Fallopian tube (tissue), 1 donor: ENCODE results near the genes METTL14, C4orf3, PRDM5 and EXOSC9.

DNA sequence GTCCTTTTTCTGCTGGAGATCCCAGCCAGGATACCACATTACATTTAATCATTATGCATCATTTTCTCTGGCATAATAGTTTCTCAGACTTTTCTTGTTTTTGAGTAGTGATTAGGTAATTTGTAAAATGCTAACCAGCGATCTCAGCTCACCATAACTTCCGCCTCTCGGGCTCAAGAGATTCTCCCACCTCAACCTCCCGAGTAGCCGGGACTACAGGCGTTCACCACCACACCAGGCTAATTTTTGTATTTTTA lies 74.8 kb downstream of the PRSS12 start:
- PRO-cap, result no peak

DNA sequence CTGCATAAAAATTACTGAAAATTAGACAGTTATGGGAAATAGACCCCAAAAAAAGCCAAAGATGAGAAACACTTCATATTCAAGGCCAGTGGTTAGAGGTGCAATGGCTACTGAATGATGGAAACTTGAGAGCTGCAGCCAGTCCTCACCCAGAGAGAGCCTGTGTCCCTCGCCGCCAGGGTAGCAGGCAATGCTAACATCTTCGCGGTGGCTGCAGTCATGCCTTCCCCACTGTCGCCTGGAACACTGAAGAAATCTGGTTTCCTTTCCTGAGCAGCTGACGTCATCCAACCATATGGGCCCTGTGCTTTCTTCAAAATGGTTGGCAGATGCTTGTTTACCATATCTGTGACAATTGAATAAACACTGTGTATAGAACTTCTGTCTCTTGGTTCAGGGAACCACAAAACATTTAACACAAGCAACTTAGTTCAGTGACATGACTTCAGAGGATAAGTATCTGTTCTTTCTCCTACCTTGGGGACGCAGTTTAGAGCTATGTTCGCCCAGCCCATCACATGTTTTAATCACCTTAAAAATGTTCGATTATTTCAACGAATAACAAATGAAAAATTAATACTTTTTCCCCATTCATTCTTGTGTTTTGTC lies 39.6 kb downstream of the PRSS12 start:
- PRO-cap, result no peak

GRCh38 chr4:118345570-118346347 lies 7.0 kb downstream of the PRSS12 start:
- PRO-cap, result no peak

- PRO-cap, result bidirectional peak, plus-strand start at chr4:118685400, minus-strand start at chr4:118685285; bidirectional peak, plus-strand start at chr4:118685670, minus-strand start at chr4:118685622
These were observed at the start of gene METTL14 for GRCh38 chr4:118685114-118686097. Gene METTL14 (plus strand): TSS chr4:118685392.

DNA sequence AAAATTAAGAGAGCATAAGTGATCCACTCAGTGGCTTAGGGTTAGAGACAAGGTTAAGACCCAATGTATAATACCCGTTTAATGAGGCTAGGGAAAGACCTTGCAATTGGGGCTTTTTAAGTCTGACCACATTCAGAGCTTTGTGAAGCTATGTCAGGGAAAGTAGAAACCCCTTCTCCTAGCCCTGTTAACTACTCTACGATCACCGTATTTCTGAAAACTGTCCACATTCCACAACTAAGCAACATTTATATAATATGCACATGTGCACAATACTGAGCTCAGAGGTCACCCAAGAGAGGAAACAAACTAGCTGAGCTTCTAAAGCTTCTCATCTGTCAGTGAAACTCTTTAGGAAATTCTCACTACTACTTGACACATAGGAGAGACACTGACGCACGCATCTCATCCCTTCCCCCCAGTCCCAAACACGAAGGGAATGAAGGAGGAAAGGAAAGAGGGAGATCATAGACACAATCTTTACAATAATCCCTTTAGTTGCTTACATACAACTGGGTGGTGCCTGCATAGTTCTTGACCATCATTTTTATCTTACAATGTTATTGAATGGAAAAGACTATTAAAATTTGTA lies 56.2 kb downstream of the METTL14 start:
- PRO-cap, result no peak

- PRO-cap, result no peak
These were observed 29.6 kb downstream of the SYNPO2 start for GRCh38 chr4:118918180-118918819.

GRCh38 chr4:118920263-118920827 lies 31.7 kb downstream of the SYNPO2 start:
- PRO-cap, result no peak

GRCh38 chr4:118968743-118969040 lies 80.0 kb downstream of the SYNPO2 start:
- PRO-cap, result no peak

GRCh38 chr4:119027790-119028200 lies 107.8 kb upstream of the MYOZ2 start:
- PRO-cap, result no peak

DNA sequence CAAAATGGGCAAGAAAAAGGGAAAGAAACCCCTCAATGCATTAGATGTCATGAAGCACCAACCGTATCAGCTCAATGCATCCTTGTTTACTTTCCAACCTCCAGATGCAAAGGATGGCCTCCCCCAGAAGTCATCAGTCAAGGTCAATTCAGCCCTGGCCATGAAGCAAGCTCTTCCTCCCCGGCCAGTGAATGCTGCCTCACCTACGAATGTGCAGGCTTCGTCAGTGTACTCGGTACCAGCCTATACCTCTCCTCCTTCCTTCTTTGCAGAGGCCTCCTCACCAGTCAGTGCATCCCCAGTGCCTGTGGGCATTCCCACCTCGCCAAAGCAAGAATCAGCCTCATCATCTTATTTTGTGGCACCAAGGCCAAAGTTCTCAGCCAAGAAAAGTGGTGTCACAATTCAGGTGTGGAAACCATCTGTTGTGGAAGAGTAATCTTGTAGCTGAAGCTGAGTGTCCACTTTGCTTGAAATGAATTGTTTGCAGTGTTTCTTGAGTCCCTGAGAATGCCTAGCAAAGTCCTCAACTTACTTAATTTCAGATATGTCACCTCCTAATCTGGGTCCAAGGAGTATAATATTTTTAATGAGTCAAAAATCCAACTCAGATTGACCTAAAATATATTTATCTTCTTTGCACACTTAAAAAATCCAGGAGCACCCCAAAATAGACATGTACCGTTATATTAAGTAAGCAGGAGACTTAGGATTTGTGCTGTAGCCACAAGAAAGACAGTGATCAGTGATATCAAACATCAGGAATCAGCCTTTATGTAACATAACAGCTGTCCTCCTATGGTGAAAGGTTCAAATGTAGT lies 103.8 kb upstream of the MYOZ2 start:
- PRO-cap, result no peak

- PRO-cap, result no peak
These were observed 54.7 kb upstream of the MYOZ2 start for GRCh38 chr4:119080815-119081499.

GRCh38 chr4:119137924-119138604 lies 2.4 kb downstream of the MYOZ2 start:
- PRO-cap, result no peak

GRCh38 chr4:119148912-119149865 lies 13.6 kb downstream of the MYOZ2 start:
- PRO-cap, result unidirectional peak, plus-strand start at chr4:119149397

- PRO-cap, result bidirectional peak, plus-strand start at chr4:119300170, minus-strand start at chr4:119300215; bidirectional peak, plus-strand start at chr4:119300713, minus-strand start at chr4:119300554
These were observed at the start of gene C4orf3 for GRCh38 chr4:119300012-119301005. Gene C4orf3 (minus strand): TSS chr4:119300645.

DNA sequence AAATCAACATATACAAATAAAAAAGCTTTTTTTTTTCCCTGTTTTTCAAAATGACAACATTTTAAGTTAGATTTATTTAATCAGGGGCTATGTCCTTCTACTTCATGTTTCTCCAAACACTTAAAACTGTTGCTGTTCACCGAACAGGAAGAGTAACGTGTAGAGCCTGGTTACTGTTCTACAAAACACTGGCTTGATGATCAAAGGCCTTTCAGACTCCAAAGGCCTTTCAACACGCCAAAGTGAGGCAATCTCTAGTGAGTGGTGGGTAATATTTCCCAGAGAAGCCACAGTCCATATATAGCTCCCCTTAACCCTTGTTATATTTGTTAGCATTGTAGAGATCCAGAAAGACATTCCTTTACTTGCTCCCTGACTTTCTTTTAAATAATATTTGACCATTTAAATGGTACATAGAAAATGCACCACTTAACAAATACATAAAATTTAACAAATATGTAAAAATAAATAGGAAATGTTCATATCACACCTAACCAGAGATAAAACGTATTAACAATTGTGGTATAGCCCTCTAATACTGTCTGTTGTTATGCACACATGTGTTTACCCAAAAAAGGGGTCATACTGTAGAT lies 49.4 kb upstream of the FABP2 start:
- PRO-cap, result no peak

DNA sequence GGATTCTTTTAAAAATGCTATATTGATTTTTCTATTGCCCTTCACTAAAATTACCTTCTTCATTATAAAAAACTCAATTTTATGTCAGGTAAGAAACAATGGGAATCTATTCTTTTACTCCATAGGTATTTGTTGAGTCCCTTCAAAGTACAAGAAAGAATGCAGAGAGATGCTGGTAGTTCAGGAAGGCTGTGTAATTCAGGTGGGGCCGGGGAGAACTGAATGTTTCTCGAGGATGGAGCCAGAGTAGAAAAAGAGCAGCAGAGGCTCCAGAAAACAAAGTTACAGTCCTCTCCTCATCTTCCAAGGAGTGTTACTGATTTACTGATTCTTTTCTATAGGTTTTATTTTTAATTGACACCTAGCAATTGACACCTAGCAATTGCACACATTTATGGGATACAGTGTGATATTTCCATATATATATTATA lies 137.7 kb downstream of the PDE5A start:
- PRO-cap, result no peak

DNA sequence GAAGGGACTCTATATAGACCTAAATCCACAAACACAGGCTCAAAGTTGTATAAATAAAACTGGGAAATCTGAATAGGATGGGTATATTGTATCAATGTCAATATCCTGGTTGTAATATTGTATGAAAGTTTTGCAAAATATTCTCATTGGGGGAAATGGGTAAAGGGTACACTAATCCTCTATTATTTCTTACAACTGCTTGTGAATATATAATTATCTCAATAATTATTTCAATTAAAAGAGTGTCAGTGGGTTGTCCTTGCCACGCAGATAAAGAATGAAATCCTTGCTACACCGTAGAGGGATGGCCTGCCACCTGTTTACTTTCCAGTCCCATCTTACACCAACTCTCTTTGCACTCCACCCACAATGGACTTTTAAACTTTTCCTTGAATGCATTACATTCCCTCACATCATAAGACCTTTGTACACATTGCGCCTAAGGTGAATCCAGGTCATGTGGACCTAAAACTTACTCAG lies 78.6 kb upstream of the PDE5A start:
- PRO-cap, result no peak

DNA sequence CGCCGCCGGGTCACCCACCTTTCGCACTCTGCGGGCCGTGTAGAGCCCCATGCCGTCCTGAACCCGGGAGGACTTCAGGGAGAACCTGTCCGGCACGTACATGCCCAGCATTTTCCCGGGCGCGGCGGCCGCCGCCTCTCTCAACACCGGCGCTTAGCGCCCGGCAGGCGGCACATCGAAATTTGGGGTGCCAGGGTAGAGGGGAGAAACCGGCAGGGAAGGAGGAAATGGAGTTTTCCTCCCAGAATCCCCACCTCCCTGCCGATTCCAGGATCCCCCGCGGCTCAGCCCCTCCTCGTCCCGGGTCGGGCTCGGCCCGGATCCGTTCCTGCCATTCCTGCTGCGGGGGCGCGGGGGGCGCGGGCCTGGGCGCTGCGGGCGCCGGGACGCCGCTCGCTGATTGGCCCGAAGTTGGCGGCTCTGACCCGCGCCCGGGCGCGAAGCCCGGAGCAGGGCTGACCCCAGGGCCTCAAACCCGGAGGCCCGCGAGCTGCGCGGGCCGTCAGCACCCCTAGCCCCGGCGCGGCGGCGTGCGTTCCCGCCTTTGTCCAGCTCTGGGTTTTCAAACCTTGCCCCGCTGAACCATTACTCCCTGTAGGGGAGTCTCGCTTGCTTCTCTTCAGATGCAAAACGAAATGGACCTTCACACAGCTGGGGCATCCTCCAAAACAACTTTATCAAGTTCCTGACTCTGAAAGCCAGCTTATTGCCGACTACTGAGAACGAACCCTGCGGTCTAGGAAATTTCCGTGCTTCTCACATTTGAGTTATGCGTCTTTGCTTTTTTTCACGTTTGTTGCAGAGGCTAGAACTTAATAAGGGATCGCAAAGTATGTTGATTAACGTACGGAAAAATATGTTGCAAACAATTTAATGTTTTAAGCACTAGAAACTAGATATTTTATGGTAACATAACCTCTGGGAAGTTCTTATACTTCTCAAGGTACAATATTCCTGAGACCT lies at the start of gene PRDM5:
PRDM5 (minus strand) TSS at position 229 of the 963 bp plus-strand sequence.
- PRO-cap, result bidirectional peak, plus-strand start at position 472 of the sequence, minus-strand start at position 339 of the sequence; bidirectional peak, plus-strand start at position 706 of the sequence, minus-strand start at position 556 of the sequence

- PRO-cap, result bidirectional peak, plus-strand start at chr4:121073250, minus-strand start at chr4:121073096
These were observed 625 bp upstream of the NDNF start for GRCh38 chr4:121072976-121073344.

GRCh38 chr4:121800927-121801830 lies at the start of gene EXOSC9:
Gene EXOSC9 (plus strand): TSS chr4:121801323.
- PRO-cap, result bidirectional peak, plus-strand start at chr4:121801346, minus-strand start at chr4:121801259